RPMI7951 (cell line): ENCODE measurements around the genes HEBP2 and ECT2L.

GRCh38 chr6:137868406-137868705, 1.3 kb downstream of the TNFAIP3 start:
- RAMPAGE, long total RNA: no peak

GRCh38 chr6:137870656-137871890, 4.0 kb downstream of the TNFAIP3 start:
- RAMPAGE, long total RNA: no peak

DNA sequence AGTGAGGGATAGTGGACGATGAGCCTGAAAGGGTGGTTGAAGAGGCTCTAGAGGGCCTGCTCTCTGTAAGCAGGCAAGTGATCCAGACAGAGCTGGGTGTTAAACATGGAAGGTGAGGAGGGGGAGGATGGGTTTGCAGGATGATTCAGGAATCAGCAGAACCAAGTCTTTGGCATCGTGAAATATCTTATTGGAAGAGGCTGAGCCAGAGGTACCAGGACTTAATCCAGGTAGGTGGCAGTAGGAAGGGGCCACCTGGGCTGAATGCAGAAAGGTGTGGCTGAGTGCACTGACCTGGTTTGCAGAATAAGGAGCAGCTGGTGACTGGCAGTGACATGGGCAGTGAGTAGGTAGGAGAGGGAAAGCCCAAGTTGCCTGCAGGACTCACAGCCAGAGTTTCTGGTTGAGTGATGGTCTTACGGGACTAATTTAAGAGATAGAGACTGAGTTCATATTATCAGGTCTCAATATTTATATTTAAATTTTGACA, 1.0 kb upstream of the PBOV1 start:
- RAMPAGE, long total RNA: no peak

- RAMPAGE, long total RNA: start-site peak on the plus strand at chr6:138404471-138404543, 54 and 51 reads in 2 replicates
These were observed at the start of gene HEBP2 for GRCh38 chr6:138403854-138404616. TSS of gene HEBP2 (plus strand) at chr6:138404223.

DNA sequence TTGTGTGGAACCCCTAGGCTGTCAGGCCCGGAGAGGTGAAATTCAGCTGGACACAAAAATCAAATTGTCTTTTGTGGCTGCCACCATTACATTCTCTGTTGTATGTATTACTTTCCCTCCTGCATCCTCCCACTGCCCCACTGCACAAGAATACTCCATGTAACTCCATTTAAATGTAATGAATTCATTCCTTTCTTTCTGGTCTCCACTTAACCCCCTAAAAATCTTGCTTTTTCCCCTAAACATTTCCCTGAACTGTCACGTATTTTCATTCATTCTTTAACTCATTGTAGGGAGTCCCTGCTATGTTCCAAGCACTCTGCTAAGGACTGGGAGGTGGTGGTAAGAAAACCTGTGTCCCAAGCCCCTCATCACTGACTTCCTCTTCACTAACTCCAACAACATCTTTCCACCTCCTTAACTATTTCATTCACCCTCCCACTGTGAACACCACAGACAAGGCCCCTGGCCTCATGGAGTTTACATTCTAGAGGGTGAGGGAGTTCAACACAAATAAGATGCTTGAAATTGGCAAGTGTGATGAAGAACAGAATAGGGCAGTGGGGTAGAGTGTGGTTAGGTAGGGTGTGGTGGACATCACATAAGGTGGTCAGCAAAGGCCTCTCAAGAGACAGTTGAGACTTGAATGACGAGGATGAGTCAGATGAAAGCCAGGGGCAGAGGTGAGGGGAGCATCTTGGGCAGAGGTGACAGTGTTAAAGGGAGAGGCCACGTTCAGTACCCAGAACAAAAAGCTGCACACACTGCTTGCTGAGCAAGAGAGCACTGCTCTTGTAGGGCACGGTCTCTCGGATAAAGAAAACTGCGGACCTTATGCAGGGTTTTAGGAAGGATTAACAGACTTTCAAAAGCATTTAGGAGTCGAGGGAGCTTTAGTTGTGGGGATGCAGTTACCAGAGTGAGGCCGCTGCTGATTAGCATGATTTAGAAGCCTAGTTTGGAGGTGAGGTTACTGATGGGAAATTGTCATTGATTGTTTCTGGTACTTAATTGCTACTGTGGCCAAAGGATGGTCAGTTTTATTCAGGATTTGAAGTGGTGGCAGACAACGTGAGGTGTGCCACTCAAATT, 9.8 kb downstream of the HEBP2 start:
- RAMPAGE, long total RNA: no peak

DNA sequence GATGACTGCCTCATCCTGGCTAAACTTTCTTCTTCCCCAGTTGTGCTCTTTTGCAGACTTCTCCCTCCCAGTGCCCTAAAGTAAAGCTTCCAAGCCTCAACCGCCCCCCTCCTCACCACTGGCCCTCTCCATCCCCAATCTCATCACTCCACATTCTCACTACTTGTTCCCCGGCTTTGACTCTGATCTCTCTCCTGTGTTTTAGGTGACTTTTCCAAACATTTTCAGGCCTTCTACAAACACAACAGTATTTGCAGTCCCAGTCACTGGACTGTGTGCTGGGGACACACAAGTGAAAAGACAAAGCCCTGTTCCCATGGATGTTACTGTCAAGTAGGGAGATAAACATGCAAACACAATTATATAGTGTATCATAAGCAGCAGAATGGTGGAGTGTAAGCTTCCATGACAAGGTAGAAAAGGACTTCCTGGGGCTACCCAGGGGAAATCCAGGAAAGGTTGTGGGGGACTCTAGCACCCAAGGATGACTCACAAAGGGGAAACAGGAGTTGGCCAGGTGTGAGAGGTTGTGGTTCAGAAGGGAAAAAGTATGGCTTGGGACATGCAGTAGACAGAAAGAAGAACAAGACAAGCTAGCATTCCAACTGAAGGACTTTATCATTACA, 12.7 kb downstream of the NHSL1 start:
- RAMPAGE, long total RNA: no peak

- RAMPAGE, long total RNA: no peak
These were observed 41.2 kb upstream of the NHSL1 start for GRCh38 chr6:138540354-138540947.

DNA sequence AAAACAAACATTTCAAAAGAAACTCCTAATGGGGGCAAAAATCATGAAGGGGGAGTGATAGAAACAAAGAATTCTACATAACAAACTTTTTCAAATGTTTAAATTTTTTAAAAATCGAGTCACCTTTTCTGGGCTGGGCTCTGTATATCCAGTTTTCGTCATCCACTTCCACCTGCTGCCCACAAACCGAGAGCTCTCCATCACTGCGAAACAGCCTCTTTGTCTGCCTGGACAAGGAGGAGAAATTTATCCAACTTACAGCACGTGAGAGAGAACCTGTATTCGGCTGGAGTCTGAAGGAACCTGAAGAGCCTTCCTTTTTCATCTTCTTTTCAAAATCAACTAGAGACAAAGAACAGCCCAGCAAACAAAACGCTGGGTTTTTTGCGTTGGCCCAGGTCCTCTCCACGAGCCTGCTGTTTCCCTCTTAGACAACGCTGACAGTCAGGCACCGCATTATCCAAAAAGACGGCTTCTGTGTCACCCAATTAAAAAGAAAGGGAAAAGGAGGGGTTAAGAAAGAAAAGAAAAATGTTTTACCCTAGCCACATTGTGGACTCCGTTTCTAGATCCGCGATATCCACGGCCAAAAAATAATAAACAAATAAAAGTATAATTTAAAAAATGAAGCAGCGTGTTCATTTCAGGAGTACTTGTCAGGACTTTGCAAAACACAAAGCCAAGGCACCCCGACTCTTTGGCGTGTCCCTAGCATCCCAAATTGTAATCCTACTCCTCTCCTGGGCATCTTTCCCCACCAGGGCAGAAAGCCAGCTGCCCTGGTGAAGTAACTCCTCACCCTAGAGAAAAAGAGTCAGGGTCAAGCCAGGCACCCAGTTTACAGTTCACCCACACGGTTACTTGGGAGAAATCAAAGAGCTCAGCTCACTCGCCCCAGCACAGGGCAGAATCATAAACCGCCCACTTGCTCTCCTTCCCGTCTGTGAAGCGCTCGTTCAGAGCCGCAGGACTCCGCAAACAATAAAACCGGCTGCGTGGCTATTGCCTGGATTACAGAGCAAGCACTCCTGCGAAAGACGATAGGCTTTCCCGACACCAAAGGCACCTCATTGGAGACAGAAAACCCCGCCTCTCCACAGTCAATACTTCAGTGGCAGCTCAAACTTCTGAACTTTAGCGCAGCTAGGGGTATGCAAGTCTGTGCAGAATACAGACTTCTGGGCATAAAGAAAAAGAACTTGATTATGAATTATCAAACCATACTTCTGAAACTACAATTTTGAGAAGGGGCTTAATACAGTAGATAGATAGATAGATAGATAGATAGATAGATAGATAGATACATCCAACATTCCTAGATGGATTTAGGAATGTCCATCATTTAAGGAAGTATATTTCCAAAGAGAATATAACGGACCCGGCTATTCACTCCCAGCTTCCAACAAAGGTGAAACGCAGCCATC, 72.8 kb upstream of the NHSL1 start:
- RAMPAGE, long total RNA: no peak

DNA sequence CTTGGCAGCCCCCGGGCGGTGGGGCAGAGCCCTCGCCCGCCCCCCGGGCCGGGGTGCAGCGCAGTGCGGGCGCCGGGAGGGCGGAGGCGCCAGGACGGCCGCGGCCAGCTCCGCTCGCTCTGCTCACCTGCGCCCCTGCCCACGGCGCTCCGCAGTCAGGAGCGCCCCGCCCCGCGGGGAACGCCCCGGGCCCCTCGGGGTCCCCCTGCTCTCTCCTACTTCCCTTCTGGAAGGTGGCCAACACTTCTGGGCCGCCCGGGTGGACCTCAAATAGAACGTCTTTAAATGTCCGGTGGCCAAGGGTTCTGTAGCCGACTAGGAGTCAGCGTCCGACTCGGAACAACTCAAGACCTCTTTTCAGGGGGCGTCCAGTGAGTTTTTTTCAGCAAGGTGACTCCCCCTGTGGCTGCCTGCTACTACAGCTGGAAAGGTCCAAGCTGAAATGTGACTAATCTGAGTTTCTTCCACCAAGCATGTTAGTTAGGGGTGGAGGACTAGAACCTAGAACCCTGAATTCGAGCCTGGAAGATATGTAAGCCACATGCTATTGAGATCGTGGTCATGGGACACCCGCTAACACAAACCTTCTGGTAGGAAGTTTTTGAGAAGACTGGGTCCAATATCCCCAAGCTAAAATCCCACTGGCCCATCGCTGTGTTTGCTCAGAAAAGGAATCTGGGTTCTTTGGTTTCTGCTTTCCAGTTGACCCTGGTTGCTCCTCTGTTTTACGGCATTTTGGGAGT, 80.0 kb upstream of the CCDC28A start:
- RAMPAGE, long total RNA: no peak

DNA sequence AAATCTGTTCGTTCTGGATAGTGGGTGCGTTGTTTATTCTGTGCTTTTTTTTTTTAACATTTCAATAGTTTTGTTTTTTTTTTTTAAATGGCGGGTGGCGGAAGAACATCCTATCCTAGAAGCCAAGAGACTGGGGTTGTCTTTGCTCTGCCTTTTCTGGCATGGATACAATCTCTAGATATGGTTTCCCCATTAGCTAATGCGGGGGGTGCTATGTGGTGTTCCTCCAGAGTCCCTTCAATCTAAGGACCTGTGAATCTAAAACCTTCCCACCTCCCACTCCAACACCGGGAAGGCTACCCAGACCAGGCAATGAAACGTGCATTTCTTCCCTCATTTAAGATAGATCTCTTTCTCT, 878 bp upstream of the CCDC28A start:
- RAMPAGE, long total RNA: no peak

- RAMPAGE, long total RNA: no peak
These were observed at the start of gene ECT2L for GRCh38 chr6:138795555-138796676. TSS of gene ECT2L (plus strand) at chr6:138796087.

DNA sequence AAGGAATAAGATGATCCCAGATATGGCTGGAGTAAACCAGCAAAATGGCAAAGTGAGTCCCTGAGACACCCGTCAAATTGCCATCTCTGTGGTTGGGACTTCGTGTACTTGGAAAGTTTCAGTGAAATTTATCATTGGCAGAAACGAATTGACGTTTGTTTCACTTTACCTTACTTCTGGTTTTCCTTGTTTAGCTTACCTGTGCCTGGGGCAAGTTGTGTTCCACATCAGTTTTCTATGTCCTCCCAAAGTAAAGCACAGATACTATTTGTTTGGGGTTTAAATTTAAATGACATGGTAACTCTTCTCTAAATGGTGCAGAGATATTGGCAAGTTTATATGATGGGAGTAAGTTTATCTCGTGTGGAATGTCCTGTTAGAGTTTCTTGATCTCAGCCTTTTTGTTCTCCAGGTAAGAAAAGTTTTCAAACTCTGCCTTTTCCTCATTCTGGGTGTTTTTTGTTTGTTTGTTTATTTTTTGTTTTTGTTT, 56.7 kb downstream of the ECT2L start:
- RAMPAGE, long total RNA: no peak

DNA sequence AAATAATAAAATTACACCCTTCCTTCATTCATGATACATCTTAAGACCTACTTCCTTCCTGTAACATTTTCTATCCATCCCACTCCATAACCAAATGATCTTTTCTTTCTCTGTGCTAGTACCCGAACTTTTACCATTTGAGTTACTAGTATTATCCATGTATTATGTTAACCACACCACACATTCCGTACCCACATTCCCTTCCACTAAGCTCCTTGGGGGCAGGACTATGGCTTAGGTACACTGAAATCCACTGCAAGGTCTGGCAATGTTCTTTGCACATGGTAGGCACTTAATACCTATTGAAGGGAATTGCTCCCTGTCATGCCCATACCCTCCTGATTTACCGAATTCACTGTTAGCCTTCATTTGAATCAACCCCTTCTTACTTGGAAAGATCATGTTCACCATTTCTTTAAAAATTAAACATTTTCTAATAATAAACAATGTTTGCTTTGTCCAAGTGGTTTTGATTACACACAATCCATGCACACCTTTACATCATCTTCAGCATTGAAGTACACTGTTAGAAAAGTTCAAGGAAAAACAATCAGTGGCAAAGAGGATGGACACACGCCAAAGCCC, 24.8 kb downstream of the REPS1 start:
- RAMPAGE, long total RNA: no peak

DNA sequence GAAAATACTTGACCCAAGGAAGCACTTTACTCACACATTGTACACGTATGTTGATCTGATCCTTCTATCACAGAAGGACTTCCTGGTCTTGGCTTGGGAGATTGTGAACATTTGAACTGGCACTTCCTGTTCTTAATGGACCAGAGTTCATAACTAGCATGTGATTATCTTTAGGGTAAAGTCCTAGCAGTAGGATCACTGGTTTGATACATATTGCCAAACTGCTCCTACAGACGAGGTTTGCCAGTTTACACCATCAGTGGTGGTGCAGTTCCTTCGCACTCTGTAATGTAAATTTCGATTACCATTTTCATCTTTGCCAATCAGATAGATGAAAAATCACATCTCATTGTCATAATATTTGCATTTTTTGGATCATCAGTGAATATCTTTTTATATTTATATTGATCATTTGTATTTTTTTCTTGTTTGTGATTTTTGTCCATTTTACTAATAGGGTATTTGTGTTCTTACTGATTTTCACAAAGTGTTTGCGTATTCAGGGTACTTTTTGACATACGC, 12.9 kb downstream of the HECA start:
- RAMPAGE, long total RNA: no peak

DNA sequence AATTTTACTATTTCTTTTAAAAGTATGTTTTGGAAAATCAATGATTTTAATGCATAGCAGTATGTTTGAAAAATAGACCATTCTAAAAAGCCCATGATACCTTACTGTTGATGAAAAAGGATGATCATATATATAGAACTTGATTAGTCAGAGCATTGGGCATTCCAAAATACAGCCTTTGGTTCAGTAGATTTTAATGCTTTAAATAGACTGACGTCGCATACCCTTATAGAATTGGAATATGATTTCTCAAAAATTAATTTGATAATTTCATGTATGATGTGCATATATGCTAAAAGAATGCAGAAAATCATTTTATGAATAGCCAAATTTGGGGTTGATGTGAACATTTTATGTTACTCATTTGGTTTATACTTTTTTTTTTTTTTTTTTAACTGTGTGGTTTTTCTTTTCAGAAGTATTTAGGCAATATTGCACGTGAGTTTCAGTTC, 43.3 kb downstream of the HECA start:
- RAMPAGE, long total RNA: no peak

DNA sequence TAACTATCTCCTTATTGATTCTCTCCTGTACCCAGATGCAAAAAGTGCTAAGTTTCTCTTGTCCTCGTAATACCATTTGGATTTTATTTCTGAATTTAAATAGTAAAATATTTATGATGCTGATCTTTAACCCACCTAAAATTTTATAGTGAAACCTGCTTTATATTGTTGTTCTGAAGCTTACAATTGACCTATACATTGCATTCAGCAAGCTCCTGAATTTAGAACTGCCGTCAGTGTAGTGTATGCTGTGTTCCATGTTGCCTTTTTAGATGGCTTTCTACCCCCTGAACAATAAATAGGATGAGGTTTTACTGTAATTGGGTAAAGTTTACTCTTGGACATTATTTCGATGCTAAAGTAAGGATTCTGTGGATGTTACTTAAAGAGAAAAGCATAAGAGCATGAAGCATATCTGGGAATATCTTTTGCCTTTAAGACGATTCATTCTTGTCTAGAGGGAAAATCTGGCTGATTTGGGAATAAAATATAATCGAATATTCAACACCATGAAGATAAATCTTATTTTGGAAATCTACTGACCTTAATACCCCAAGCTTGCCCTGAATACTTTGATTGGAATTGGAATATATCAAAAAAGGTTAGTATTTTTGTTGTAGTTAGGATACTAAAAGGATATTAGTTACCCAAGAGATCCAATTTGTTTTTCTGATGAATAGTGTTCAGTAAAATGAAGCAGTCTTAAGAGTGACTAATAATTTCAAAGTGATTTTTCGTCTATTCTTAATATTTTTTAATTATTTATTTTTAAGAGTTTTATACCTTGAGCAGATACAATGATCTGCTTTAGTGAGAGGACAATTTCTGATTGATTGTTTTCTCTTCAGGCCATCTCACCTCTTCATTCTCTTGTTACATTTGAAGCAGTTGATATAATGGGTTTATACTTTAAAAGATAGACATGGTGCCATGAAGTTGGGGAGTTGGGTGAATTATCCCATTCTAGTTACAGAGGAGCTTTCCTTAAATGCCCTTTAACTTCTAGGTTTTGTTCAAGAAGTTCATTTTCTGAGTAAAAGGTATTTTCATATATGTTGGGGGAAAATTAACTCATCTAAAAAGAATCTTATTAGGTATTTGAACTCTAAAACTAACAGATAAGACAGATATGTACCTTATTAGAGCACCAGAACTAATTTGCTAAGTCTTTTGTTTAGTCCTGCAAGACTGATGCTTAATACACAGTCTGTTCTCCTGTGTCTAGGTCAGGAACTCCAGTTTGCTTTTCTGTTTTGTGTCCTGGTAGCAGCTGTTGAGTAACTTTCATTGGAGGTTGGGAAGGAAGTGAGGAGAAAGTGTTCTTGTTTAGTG, 44.8 kb downstream of the HECA start:
- RAMPAGE, long total RNA: no peak

GRCh38 chr6:139219270-139219788, 72.5 kb downstream of the TXLNB start:
- RAMPAGE, long total RNA: no peak

DNA sequence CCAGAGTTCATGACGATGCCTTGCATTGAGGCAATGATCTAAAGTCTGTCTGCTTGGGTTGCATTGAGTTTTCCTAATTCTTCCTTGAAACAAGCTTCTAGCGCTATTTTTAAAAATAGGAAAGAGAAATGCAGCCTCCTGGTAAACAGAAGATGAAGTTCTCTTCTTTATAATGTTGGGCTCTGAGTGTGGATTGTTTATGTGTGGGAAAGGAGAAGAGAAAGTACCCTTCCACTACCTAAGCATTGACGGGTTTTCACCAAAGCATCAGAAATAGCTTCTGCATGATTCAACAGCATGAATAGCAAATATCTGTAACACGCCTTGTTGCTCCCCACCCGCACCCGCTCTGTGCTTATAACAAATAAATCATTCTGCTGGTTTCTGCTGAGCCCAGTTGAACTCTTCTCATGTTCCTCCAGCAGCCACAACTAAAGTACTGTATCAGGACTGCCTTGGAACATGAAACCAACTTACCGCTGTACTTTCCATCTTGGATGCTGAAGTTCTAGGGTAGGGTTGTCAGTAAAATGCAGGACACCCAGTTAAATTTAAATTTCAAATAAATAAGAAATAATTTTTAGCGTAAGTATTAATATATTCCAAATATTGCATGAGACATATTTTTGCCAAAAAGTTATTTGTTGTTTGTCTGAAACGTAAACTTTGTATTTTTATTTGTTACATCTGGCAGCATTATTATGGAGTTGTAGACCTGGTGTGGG, 20.7 kb downstream of the TXLNB start:
- RAMPAGE, long total RNA: no peak

DNA sequence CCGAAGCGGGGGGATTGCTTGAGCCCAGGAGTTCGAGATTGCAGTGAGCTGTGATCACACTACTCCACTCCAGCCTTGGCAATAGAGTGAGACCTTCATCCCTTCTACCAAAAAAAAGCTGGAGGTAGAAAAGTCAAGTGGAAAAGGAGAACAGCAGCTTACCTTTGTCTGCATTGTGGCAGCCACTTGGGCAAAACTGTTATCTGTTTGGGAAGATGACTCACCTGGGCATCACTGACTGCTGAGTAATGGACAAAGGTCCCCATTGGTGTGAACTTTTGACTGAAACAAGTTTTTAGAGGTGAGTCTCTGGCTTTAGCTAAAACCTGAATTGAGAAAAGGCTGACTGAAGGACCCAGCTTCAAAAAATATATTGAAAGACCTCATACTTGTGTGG, 4.3 kb upstream of the CITED2 start:
- RAMPAGE, long total RNA: no peak

DNA sequence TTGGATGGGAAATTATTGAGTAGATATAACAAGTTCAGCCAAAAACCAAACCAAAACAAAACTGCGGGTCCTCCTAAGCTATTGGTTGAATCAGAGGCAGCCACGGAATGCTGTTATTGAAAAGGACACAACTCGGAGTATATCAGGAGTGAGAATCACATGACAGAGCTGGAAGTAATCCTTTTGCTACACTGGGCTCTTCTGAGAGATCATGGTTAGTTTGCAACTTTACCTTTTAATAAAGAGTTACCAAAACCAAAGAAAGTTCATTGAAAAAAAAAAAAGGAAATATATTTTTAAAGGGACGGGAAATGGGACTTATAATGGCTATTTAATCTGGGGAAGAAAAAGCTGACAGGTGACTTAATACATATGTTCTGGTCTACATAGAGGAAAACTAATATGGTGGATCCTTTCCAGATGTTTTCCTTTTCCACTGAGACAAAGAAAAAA, 6.9 kb upstream of the CITED2 start:
- RAMPAGE, long total RNA: no peak